Airway epithelial cell (primary cell): Measurements from ENCODE around the gene LMO7.

GRCh38 chr13:56735875-56736495 lies 404.7 kb upstream of the PRR20A start:
- RAMPAGE, long total RNA, result no peak

DNA sequence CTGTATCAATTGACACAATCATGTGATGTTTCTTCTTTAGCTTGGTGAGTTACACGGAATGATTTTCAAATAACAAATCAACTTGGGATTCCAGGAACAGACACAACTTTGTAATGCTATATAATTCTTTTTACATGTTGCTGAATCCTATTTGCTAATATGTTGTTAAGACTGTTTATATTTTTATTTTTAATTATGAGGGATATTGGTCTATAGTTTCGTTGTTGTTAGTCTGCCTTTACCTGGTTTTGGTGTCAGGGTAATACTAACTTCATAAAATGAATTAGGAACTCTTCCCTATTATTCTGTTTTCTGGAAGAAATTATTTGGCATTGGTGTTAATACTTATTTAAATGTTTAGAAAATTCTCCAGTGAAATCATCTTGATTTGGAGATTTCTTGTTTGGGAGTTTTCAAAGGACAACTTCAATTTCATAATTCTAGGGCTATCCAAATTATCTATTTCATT lies 1069.8 kb downstream of the PCDH17 start:
- RAMPAGE, long total RNA, result no peak

DNA sequence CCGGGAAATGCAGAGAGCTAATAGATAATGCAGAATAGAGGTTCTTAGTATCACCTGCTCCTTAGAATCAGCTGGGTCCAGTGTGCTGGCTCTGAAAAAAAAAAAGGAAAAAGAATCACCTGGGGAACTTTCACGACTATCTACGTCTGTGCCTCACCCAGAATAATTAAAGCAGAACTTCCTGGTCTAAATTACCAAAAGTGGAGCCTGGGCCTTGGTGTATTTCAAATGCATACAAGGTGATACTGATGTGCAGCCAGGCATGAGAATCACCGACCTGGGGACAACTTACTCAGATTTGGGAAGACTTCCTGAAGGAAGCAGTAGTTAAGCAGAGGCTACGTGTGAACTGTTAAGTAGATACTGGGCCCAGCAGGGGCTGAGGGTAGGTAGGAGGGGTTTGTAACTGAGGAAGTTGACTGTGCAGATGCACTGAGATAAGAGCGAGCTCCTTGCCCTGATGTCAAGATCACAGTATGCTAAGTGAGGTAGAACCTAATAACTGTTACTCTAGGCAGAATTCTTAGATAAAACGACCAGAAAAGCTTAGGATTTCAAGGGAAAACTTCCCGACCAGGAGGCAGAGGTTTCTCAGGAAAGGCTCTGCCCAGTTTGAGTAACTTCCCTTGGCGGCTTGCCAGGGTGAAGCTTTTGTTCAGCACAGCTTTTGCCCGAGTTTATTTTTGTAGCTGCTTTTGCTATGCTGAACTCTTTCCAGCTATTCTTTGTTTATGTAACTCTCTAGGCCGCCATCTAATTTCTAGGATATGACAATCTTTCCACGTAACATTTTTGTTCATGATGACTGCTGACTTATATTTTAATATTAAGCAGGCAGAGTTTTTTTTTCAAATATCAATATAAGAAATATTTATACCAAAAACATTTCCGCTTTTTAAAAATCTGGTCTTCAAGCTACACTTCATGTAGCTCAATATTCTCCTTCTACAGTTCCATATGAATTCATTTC lies 632.1 kb downstream of the DIAPH3 start:
- RAMPAGE, long total RNA, result no peak

GRCh38 chr13:60163197-60163697 lies 481 bp downstream of the DIAPH3 start:
- RAMPAGE, long total RNA, result no peak

DNA sequence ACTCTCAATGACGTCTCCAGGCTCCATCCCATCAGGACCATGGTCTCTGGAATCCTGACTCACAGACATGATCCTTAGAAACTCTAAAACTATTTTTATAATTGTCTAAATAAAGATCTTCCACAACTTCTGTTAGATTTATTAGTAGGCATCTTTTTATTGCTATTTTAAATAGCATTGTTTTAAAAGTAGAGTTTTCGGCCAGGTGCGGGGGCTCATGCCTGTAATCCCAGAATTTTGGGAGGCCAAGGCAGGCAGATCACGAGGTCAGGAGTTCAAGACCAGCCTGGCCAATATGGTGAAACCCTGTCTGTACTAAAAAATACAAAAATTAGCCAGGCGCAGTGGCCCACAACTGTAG lies 241.0 kb downstream of the TDRD3 start:
- RAMPAGE, long total RNA, result no peak

- RAMPAGE, long total RNA, result no peak
These were observed 242.7 kb upstream of the ENSG00000285566 start for GRCh38 chr13:64075175-64076336.

- RAMPAGE, long total RNA, result no peak
These were observed 244.3 kb upstream of the ENSG00000285566 start for GRCh38 chr13:64077170-64077593.

GRCh38 chr13:65149480-65150158 lies 1316.8 kb upstream of the ENSG00000285566 start:
- RAMPAGE, long total RNA, result no peak

DNA sequence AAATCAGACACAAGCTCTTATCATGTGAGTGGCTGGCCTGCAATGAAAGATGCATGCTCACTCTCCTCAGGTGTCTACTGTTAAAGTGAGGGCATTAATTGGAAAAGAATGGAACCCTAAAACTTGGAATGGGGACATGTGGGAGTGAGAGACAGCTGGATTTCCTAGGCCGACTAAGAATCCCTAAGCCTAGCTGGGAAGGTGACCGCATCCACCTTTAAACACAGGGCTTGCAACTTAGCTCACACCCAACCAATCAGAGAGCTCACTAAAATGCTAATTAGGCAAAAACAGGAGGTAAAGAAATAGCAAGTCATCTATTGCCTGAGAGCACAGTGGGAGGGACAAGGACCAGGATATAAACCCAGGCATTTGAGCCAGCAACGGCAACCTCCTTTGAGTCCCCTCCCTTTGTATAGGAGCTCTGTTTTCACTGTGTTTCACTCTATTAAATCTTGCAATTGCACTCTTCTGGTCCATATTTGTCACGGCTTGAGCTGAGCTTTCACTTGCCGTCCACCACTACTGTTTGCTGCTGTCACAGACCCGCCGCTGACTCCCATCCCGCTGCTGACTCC lies 886.7 kb downstream of the KLHL1 start:
- RAMPAGE, long total RNA, result no peak

GRCh38 chr13:71379066-71379313 lies 488.0 kb downstream of the DACH1 start:
- RAMPAGE, long total RNA, result no peak

DNA sequence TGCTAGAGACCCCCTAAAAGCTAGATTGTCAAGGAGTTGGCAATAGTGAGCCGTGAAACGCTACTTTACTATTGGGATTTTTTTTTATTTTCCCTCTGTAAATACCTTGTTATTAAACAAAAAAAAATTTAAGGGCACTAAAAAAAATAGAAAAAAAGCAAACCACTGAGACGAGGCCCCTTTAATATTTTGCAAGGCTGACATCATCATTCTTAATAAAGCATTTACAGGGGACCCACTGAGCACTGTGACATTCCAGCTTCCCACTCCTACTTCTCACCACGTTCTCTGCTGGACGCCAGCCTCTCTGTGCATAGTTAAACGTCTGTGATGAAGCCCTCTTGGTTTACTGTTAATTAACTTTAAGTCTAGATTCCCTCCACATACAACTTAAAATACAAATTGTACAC lies 220.1 kb downstream of the MZT1 start:
- RAMPAGE, long total RNA, result no peak

DNA sequence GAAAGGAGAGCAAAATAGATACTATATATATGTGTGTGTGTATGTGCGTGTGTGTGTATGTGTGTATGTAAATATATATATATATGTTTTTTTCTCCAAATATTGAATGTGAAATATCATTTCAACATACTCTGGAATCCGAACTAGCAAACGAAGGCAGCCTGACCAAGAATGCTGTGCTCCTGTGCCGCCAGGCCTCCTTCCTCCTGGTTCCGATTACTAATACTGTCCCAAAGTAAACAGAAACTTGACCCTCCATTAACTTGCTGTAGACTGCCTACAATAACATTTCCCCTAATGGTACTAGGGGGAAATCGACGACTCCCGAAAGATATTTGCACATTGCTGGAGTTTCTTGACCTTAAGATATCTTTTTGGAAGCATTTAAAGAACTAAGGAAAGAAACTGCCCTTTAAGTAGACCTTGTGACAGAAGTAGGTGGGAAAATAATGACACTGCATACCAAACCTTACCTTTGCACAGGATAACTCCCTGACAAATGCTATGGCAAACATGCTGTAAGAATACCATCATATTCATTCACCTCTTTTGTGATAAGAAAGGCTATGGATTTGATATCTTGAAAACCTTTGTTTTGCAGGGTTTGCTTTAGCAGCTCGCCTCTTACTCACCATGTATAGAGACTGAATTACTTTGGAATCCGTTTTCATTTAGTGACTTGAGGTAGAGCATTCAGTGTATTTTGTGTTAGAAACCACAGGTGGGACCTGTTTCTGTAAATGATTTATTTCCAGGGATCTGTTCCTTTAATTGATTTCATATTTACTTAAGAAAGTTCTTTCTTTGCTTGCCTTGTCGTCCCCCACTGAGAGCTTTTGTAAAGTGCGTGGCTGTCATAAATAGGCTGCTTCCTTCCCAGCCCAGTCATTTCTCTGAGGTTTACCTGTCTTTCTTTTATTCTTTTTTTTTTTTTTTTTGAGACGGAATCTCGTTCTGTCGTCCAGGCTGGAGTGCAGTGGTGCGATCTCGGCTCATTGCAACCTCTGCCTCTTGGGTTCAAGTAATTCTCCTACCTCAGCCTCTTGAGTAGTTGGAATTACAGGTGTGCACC lies 80.1 kb downstream of the KLF5 start:
- RAMPAGE, long total RNA, result no peak

GRCh38 chr13:73168700-73169578 lies 110.1 kb downstream of the KLF5 start:
- RAMPAGE, long total RNA, result no peak

GRCh38 chr13:73334848-73336039 lies 276.4 kb downstream of the KLF5 start:
- RAMPAGE, long total RNA, result no peak

DNA sequence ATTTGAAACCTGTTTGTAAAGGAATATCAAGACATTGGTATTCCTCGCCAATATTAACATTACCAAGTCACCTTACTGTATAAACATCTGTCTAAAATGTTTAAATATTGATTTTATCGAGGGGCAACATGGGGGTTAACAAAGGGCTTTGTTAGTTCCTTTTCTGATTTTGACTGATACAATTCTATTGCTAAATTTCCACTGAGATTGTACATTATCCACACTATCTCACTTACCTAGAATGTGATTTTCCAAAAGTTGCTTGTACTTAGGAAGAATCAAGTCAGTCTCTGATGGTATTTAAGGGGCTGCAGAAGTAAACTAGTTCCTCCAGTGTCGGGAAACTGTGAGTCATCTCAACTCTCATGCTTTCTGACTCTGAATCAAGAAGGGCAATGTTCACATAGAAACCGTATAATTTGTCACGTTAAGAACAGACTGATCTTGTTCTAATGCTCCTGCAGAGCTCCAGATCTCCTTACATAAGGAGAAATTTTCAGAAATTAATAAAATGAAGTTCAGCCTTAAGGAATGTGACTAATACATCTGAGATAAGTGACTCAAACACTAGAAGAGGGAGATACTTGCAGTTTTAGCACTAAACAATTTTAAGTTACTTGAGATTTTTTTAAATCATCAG lies 369.3 kb downstream of the KLF5 start:
- RAMPAGE, long total RNA, result no peak

- RAMPAGE, long total RNA, result no peak
These were observed 602.8 kb downstream of the KLF5 start for GRCh38 chr13:73661648-73661965.

DNA sequence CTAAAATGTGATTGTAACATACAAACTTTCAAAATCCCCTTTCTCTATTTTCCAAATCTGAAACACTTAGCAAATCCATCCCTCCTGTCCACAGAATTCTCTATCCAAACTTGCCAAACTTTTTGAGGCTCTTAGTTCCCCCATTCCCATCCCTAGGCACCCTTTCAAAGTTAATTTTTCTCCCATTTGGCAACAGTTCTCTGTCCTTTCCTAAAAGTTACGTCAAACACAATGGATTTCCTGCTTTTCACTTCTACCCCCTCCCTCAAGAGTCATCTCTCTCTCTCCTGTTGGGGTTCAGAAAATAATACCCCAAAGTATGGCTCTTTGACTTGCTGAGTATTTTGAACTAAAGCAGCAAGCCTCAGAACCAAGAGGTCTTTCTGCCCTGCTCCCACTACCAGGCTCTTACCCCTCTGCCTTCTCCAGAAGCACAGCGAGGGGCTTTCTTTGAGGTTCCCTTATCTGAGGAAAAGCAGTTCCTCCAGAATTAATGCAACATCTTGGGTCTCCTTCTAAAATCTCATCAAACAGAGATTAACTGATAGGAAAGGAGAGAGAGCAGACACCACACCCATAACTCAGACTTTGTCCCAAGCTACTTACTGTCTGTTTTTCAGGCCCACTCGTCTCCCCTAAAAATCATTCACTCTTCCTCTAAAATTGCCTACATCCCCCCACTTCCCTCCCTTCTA lies 861.8 kb downstream of the KLF5 start:
- RAMPAGE, long total RNA, result no peak

DNA sequence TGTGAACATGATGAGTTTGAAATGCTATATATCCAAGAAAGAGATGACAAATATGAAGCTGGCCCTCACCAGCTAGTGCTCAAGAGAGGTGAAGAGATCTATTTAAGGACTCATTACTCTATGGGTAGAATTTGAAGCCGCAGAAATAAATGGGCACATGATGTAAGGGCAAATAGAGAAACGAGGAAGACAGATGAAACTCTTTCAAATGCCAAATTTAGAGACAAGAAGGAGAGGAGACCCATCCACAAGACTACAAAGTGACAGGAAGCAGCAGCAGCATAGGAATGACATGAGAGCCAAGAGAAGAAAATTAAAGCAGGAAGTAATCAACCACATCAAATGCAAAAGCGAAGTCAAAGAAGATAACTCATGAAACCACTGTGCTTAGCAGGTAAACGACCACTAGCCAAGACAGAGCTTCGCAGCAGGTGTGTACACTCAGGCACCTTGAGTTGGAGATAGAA lies 1011.1 kb downstream of the KLF5 start:
- RAMPAGE, long total RNA, result no peak

GRCh38 chr13:74132656-74132972 lies 1073.8 kb downstream of the KLF5 start:
- RAMPAGE, long total RNA, result no peak

GRCh38 chr13:75636072-75637288 lies at the start of gene LMO7:
LMO7 (plus strand) TSS chr13:75636330.
- RAMPAGE, long total RNA, result no peak